ENCODE results near the genes RHOJ and HSPA2.

DNA sequence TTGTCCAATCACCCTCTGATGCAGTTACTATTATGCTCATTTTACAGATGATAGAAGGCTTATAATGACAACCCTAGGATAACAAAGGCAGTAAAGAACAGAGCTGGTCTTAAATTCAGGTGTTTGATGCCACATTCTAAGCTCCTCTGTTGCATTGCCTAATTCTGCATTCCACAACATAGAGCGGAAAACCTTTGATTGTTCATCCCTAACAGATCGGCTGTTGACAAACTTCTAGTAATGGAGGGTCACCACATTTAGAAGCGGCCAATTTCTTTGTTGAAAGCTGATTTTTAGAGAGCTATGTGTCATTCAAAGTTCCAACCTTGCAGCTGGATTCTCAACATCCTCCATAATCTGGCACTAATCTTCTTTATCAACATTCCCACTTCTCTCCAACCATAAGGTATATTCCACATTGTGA lies 371.1 kb downstream of the SYT16 start:
- RRBS: no CpG with 5 or more reads among the region's 3 CpGs

DNA sequence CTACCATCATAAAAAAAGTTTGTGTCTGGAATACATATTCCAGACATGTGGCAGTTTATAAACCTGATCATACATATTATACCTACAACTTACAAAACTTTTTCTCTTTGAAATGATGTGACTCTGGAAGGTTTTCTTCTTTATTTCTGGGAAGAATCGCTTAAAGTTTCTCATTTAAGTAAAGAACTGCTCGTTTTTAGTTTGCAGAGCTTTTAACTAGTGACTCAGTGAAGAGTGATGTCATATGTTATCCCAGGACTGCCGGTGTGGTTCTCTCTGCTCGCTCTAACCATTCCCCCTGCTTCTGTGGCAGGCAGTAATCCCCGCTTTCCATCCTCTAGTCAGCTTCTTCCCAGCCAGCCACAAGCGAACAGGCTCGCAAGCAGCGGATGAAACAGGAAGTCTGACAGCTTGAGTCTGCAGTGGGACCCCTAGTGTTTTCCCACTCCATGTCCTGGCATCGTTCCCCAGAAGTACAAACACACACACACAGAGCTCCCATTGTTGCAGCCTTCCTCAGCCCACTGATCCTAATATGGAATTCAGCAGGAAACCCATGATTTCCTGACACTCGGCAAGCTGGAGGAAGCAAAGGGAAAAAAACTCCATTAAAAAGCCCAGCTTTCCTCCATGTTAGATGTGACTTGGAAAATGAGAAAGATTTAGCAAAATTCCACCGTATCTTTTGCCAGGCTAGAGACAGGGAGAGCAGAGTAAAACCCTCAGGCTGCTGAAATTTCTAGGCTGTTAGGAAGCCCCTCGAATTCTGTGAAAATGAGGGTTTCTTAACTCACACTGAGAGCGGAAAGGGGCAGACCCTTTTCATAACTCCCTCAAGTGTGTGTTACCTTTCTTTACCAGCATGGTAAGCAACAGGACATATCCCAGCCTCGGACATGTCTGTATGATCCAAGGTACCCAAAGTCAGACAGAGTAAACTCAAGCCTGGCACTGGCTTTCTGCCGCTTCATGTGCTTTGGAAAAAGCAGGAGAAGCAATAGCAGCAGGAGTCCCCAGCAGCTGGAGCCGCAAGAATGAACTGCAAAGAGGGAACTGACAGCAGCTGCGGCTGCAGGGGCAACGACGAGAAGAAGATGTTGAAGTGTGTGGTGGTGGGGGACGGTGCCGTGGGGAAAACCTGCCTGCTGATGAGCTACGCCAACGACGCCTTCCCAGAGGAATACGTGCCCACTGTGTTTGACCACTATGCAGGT lies at the start of gene RHOJ:
Gene RHOJ, plus strand, starts transcription at position 608 of the 1,214 bp plus-strand sequence.
- RRBS: no CpG with 5 or more reads among the region's 25 CpGs

DNA sequence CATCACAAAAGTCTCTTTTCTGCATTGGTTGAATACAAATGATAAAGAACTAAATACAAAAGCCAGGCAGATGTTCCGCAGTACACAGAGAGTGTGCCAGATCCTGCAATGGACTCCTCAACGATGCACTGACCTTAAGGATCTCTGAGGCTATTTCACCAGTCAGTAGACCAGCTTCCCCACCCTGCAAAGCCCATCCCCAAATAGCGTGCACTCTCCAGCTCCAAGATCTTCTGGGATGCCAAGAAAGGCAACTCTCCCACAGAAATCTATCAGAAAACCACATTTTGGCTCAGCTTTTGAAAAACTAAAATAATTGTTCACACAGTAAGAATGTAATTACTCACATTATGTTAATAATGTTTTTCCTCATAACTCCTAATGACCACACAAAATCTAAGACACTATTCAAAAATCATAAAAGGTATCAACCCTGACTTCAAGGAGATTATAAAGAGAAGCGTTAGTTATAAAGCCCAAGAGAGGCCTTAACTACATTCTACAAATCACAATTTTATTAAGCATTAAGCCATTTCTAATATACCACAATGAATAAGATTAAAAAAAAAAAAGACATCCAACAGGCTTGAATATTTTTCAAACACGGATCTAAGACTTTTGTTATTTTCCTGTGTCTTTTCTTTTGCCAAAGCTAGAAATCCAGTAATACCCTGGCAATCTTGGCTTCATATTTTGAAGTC lies 90.3 kb downstream of the PPP2R5E start:
- RRBS: no CpG with 5 or more reads among the region's 5 CpGs

- RRBS: no CpG with 5 or more reads among the region's 4 CpGs
Measured at GRCh38 chr14:64069885-64070404, 217.1 kb downstream of the SYNE2 start.

- RRBS: no CpG with 5 or more reads among the region's 11 CpGs
Measured at GRCh38 chr14:64238034-64239120, 55.8 kb downstream of the ESR2 start.

DNA sequence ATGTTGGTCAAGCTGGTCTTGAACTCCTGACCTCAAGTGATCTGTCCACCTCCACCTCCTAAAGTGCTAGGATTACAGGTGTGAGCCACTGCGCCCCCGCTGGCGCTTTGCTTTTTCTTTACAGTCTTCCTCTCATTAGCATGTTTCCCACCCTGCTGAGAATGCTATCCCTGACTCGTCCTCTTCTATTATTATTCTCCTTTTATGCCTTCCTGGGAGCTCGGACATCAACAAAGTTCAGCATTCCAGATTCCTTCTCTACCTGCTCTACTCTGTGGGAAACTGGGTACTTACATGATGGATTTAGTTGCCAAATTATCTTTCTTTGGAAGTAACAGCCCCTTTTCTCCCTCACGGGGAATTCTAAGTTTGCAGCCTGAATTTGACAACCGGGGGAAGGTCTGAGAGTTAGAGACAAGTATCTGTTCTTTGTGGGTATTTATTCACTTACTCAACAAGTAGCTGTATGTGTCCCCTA lies 3.3 kb downstream of the MTHFD1 start:
- RRBS: no CpG with 5 or more reads among the region's 7 CpGs

DNA sequence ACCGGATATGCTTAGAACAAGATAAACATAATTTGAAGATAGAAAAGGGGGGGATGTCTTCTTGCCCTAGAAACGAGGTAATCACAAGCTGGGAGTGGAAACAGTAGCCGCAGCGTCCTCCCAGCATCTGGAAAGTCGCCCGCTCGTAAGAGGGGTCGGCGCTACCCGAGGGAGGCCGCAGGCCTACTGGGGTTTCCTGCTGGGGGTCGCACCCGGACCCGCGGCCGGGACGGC lies 579 bp downstream of the ZBTB25 start:
- RRBS: 1% methylated on average over 2 of the region's 17 CpGs

GRCh38 chr14:64540652-64541005 lies at the start of gene HSPA2:
Gene HSPA2, plus strand, starts transcription at chr14:64540741.
- RRBS: no CpG with 5 or more reads among the region's 30 CpGs

DNA sequence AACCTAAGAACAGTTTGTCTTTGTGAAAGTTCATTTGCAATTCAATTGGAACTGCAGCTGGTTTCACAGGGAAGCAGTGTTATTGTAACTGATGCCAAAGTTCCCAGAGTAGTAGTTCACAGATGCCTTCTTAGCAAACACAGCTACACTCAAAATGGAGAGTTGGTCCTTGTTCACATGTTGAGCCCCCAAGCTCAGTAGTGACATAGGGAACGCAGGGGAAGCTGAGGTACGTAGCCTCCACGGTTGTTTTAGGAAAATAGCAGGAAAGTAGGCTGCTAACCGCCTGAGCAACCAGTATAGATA lies 23.4 kb downstream of the PPP1R36 start:
- RRBS: no CpG with 5 or more reads among the region's 4 CpGs

- RRBS: no CpG with 5 or more reads among the region's 1 CpG
Measured at GRCh38 chr14:64630783-64631112, 73.5 kb upstream of the PLEKHG3 start.

DNA sequence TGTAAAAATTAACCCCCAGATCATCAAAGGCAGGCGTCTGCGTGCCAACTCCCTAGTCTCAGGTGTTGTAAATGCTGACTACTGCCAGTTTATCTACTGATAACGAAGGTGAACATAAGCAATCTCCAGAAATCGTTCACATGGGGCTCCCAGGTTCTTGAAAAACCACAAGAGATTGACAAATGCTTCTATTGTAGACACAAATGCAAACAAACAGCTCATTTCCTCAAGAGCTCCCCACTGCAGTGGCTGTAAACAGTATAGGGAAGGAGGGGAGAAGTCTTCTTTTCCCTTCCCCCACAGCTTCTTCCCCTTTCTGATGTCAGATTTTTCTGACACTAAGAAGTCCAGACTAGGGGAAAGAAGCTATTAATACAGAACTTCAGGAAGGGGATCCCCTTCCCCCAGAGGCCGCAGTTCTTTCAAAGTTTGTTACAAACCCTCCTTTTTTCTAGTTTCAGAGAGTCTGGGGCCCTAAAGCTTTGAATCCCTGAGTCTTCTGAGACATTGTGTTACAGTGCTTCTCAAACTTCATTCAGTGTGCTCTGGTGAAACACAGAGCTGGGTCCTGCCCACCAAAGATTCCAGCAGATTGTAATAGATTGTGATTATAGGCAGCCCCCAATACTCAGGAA lies 5.2 kb upstream of the PLEKHG3 start:
- RRBS: no CpG with 5 or more reads among the region's 5 CpGs

DNA sequence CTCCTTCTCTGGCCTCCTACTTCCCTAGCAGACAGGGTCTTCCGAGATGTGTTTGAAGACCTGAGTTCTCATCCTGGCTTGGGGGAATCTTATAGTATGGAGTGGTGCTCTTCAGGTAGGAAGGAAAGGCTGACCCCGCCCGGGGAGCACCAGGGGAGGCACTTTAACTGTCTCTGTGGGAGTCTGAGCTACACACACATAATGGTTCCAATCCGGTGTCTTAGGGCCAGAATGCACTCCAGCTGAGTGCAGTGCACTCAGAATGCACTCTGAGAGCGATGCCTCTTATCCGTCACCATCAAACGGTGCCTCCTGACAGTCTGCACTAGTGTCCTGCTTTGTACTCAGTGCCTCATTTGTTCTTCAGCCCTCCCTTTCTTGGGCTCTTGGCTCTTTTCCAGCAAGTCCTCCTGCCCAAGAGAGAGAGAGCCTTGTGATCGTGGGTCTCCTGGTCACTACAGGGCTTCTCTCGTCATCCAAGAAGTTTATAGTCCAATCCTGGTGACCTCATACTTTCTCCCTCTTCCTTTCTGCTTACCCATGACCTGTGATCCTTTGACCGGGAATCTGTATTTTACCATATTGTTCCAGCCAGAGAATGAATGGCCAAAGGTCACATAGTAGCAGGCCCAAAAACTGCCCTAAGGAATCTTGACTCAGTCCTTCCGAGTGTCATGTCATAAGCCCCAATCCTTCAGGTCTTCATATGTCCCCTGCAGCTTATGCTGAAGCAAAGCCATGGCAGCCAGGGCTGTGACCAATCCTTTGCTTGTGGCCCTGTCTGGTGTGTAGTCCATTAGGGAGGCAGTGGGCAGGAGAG lies 20.0 kb downstream of the PLEKHG3 start:
- RRBS: 45% methylated on average over 2 of the region's 11 CpGs

GRCh38 chr14:64766564-64767288 lies 62.5 kb downstream of the PLEKHG3 start:
- RRBS: no CpG with 5 or more reads among the region's 24 CpGs

DNA sequence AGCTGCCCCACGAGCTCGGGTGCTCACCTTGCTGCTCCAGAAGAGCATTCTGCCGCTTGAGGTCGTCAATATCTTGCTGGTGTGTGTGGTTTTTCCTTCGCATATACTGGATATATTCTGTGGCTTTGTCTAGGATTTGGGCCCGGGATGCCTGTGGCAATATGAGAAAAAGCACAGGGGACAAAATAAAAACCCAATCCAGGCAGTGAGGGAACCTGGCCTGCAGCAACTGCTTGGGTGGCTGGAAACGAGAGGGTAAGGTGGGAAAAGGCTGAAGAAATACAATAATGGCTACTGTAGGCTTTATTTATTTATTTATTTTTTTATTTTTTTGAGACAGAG lies 24.5 kb downstream of the MAX start:
- RRBS: no CpG with 5 or more reads among the region's 7 CpGs

DNA sequence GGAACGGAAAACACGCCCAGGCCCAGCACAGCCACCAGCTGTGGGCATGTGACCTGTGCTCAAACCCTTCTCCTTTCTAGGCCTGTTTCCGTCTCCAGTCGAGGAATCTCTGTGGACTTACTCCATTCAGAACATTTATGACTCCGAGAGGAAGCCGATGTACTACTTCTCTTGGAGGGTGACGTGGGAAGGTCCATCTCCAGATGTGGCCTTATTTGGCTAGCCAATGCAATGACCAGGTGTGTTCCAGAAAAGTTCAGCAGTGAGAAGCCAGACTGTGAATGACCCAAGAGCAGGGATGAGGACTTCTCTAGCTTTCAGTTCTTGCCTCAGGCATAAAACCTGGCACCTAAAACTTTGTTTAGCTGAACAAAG lies 134.1 kb upstream of the MAX start:
- RRBS: no CpG with 5 or more reads among the region's 7 CpGs

GRCh38 chr14:65334647-65335399 lies 77.7 kb upstream of the FUT8 start:
- RRBS: no CpG with 5 or more reads among the region's 9 CpGs

GRCh38 chr14:65412283-65412665 lies 256 bp upstream of the FUT8 start:
- RRBS: 1% methylated on average over 19 of the region's 37 CpGs

DNA sequence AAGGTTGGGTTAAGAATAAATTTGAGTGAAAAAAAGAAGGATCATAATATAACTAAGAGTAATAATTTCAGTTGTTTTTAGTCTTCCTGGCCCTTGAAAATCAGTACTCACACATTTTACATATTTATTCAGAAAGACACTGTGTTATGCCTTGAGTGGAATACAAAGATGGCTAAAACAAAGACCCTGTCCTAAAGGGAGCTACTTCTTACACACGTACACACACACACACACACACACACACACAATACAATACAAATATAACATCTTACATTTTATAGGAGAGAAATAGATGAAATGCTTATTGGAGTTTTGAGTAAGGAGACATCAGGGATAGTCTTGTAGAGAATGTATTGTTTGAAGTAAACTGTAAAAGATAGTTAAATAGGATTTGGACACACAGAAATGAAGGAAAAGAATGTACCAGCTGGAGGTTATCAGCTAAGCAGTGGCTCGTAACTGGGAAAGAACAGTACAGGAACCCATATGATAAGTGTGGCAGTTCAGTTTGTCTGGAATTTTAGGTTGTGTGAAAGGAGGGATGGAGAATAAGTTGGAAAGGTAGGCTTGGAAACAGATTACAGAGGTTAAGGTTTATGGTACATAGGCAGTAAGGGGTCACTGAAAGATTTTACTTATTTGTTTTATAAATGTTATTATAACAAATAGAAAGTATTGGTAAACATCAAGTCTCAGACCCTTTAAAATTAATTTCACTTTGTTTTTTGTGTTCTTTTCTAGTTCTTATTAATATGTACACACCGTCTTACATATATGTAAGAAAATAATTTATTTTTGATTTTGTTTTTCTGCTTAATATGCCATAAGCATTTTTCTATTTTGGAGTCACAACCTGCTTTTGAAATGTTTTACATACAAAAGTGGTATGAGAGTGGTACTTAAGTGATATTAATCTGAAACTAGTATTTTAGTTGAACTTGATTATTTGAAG lies 217.4 kb downstream of the FUT8 start:
- RRBS: no CpG with 5 or more reads among the region's 3 CpGs

DNA sequence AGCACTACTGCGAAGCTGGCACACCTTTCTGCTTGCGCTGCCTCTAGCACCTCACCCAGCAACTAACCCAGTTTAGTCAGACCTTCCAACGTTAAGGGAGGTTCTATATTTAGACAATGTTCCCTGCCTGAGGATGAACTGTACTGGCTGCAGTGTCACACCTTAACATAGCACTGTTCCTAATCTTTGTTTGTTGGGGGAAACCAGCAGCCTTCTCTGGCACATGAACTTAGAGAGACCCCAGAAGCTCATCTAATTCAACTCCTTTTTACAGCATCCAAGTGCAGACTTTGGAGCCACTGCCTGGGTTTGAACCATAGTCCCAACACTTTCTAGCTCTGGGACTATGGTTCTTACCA lies 60.6 kb upstream of the CCDC196 start:
- RRBS: no CpG with 5 or more reads among the region's 3 CpGs

DNA sequence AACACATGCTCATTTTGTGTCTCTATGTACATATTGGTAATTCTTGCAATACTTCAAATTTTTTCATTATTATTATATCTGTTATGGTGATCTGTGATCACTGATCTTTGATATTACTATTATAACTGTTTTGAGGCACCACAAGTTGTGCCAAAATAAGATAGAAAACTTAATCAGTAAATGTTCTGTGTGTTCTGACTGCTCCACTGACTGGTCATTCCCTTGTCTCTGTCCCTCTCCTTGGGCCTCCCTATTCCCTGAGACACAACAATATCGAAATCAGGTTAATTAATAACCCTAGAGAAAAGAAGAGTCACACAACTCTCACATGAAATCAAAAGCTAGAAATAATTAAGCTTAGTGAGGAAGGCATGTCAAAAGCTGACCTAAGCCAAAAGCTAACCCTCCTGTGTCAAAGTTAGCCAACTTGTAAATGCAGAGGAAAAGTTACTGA lies 53.9 kb upstream of the CCDC196 start:
- RRBS: no CpG with 5 or more reads among the region's 1 CpG